Thyroid gland (tissue), 7 donors: ENCODE measurements around a stretch of chr16.

GRCh38 chr16:29811400-29811753 is 616 bp upstream of the PRRT2 start:
- PRO-cap, 2 experiments: peak in 2 of 2 experiments; most common plus-strand start chr16:29811452 (in 1)
- RAMPAGE, long total RNA, 5 experiments: no peak in any of the 5 experiments

- PRO-cap, 2 experiments: no peak in any of the 2 experiments
- RAMPAGE, long total RNA, 5 experiments: no peak in any of the 5 experiments
Observed at GRCh38 chr16:29821749-29822159, 1.5 kb downstream of the MVP start.

GRCh38 chr16:29926393-29927016 is 479 bp upstream of the KCTD13 start:
- PRO-cap, 2 experiments: peak in 2 of 2 experiments; most common plus-strand start chr16:29926556 (in 1); most common minus-strand start chr16:29926540 (in 1)
- RAMPAGE, long total RNA, 5 experiments: no peak in any of the 5 experiments

DNA sequence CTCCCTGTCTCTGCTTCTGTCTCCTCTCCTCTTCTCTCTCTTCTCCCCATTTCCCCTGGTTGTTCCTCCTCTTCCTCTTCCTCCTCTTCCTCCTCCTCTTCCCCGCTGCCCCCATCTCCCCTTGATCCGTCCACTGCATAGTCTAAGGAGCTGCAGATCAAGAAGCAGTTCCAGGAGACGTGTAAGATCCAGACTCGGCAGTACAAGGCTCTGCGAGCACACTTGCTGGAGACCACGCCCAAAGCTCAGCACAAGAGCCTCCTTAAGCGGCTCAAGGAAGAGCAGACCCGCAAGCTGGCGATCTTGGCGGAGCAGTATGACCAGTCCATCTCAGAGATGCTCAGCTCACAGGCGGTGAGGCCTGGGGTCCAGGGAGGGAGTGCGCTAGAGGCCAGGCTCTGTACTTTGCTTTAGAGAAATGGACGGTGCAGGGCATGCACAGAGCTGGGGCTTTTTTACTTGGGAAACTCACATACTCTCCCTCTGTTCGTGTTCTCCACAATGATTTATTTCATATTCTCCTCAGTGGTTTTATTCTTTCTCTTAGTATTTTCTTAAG is 5.9 kb downstream of the HIRIP3 start:
- PRO-cap, 2 experiments: no peak in any of the 2 experiments
- RAMPAGE, long total RNA, 5 experiments: no peak in any of the 5 experiments

GRCh38 chr16:30063844-30064869 is 1.4 kb upstream of the ALDOA start:
- PRO-cap, 2 experiments: peak in 2 of 2 experiments; most common plus-strand start chr16:30064184 (in 2); most common minus-strand start chr16:30064092 (in 2)
- RAMPAGE, long total RNA, 5 experiments: start-site peak on the plus strand in 5 of 5 experiments, at chr16:30064151-30064480 at its widest, 33 to 1,380 reads per replicate

GRCh38 chr16:30065921-30066247 is 324 bp downstream of the ALDOA start:
- PRO-cap, 2 experiments: peak in 2 of 2 experiments; most common plus-strand start chr16:30066120 (in 1); most common minus-strand start chr16:30066080 (in 1)
- RAMPAGE, long total RNA, 5 experiments: no peak in any of the 5 experiments

DNA sequence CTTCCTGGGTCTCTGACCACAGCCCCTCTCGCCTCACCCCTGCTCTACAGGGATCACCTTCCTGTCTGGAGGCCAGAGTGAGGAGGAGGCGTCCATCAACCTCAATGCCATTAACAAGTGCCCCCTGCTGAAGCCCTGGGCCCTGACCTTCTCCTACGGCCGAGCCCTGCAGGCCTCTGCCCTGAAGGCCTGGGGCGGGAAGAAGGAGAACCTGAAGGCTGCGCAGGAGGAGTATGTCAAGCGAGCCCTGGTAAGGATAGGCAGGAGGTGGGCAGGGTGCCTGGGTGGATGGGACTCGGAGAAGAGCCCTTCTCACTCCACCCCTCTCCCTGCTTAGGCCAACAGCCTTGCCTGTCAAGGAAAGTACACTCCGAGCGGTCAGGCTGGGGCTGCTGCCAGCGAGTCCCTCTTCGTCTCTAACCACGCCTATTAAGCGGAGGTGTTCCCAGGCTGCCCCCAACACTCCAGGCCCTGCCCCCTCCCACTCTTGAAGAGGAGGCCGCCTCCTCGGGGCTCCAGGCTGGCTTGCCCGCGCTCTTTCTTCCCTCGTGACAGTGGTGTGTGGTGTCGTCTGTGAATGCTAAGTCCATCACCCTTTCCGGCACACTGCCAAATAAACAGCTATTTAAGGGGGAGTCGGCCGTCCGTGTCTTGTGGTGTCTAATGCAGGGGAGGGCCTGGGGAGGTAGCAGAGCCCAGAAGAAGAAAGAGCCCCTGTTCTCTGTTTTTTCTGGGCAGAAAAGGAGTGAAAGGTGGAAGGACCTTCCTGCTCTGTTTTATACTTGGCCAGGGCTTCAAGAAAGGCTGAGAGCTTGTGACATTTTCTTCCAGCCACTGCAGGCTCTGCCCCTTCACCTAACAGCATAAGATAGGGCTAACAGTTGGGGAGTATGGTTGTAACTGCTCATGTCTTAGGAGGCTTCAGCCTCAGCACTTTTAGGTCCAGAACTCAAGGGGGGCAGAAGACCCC is 4.5 kb downstream of the ALDOA start:
- PRO-cap, 2 experiments: no peak in any of the 2 experiments
- RAMPAGE, long total RNA, 5 experiments: no peak in any of the 5 experiments

DNA sequence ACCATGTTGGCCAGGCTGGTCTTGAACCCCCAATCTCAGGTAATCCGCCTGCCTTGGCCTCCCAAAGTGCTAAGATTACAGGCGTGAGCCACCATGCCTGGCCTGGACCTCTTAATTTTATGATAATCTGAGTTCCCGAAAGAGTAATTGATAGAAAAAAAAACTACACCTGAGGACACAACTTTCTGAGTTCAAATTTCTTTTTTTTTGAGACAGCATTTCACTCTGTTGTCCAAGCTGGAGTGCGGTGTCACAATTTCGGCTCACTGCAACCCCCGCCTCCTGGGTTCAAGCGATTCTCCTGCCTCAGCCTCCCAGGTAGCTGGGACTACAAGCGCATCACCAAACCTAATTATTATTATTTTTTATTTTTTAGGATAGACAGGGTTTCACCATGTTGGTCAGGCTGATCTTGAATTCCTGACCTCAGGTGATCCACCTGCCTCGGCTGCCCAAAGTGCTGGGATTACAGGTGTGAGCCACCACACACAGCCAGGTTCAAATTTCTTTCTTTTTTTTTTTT is 2.7 kb upstream of the PPP4C start:
- PRO-cap, 2 experiments: no peak in any of the 2 experiments
- RAMPAGE, long total RNA, 5 experiments: no peak in any of the 5 experiments

DNA sequence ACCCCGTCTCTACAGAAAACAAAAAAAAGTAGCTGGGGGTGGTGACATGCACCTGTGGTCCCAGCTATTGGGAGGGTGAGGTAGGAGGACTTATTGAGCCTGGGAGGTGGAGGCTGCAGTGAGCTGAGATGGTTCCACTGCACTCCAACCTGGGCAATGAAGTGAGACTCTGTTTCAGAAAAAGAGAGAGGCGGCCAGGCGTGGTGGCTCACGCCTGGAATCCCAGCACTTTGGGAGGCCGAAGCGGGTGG is 25.5 kb downstream of the CD2BP2 start:
- PRO-cap, 2 experiments: no peak in any of the 2 experiments
- RAMPAGE, long total RNA, 5 experiments: no peak in any of the 5 experiments

DNA sequence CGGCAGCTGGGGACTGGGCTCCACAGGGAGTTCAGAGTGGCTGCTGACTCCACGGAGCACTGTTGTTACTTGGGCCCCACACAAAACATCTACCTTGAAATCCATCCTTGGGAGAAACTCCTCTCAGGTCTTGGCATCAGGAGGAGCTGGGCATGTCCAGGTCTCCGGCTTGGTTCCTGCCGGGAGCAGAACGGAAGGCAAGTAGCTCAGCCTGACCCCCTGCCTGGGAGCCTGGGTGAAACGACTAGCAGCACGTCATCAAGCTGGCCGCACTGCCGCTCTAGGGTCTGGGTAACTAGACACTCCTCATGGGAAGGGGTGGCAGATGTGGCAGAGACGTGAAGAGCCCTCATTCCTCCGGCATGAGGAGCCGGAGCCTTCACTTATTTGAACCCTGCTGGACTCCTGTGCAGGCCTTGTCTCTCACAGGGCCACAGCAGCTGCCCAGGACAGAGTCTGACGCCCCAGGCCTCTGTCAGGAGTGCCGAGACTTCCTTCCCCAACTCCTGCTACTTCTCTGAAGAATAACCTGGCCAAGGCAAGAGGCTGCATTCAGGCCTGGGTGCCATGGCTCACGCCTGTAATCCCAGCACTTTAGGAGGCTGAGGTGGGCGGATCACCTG is 7.5 kb downstream of the CD2BP2 start:
- PRO-cap, 2 experiments: no peak in any of the 2 experiments
- RAMPAGE, long total RNA, 5 experiments: no peak in any of the 5 experiments

DNA sequence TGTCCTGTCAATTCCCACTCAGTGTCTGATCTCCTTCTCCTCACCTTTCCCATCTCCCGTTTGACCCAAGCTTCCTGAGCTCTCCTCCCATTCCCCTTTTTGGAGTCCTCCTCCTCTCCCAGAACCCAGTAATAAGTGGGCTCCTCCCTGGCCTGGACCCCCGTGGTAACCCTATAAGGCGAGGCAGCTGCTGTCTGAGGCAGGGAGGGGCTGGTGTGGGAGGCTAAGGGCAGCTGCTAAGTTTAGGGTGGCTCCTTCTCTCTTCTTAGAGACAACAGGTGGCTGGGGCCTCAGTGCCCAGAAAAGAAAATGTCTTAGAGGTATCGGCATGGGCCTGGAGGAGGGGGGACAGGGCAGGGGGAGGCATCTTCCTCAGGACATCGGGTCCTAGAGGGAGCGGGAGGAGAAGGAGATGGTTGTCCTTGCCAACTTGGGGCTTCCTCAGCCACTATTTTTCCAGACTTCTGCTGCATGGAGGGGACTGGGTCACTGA is 1.8 kb upstream of the TBC1D10B start:
- PRO-cap, 2 experiments: no peak in any of the 2 experiments
- RAMPAGE, long total RNA, 5 experiments: no peak in any of the 5 experiments

DNA sequence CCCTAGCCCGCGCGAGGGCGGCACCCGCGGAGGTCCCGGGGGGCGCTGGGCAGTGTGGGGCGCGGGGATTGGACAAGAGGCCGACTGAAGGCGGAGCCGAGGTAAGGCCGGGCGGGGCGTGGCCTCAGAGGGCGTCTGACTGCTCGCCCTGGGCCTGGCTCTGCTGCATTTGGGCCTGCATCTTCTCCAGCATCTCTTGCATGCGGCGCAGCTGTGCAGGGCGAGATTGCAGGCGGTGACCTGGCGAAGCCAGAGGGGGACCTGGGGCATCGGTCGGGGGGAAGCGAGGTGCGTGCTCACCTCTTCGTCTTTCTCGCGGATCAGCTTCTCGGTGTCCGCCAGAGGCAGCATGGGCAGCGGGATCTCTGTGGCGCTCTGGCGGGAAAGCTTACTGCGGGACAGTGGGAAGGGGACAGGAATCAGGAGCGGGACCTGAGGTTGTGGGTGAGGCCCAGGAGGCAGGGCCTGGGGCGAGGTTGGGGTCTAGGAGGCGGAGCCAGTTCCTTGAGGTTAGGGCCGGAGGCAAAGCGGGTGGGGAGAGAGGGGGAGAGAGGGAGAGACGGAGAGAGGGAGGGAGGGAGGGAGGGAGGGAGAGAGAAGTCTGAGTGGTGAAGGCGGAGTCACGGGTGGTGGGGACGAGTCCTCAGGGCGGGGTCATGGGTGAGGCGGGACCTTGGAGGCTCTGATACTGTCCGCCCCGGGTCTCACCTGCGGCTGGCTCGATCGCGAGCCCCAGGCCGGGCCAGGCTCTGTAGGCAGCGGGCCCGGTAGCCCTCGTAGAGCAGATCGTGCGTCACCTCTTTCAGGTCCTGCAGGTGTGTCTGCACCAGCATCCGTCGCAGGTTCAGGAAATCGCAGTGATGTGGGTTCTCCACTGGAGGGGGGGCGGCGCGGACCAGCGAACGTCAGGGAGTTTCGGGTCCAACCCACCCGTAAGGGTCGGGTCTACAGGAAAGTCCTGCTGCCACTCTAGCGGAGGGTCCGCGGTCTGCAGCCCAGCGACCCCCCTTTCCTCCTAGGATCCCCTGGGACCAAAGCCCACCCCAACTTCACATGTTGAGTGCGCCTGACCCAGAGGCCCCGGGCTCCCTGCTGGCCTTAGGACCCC is 3.7 kb downstream of the SEPTIN1 start:
- PRO-cap, 2 experiments: peak in 2 of 2 experiments; most common plus-strand start position 134 of the sequence (in 2); most common minus-strand start position 607 of the sequence (in 1)
- RAMPAGE, long total RNA, 5 experiments: start-site peak on the plus strand in 3 of 5 experiments, centred at positions 138 to 193 of the sequence, 16 to 59 reads per replicate; start-site peak on the minus strand in 2 of 5 experiments, centred at positions 402 to 528 of the sequence, 8 to 9 reads per replicate

DNA sequence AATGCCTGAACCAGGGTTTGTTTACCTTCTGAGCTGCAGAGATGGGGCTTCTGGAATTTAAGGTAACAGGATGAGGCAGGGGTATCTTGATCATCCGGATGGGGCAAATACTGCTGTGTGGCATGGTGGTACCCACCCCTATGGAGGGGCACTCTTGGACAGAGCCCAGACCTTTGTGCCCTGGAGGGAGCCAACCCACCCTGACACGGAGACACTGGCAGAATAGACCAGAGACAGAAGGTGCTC is 4.3 kb downstream of the ZNF48 start:
- PRO-cap, 2 experiments: no peak in any of the 2 experiments
- RAMPAGE, long total RNA, 5 experiments: no peak in any of the 5 experiments

- PRO-cap, 2 experiments: no peak in any of the 2 experiments
- RAMPAGE, long total RNA, 5 experiments: no peak in any of the 5 experiments
Observed at GRCh38 chr16:30510213-30510887, 16.0 kb downstream of the ZNF768 start.

DNA sequence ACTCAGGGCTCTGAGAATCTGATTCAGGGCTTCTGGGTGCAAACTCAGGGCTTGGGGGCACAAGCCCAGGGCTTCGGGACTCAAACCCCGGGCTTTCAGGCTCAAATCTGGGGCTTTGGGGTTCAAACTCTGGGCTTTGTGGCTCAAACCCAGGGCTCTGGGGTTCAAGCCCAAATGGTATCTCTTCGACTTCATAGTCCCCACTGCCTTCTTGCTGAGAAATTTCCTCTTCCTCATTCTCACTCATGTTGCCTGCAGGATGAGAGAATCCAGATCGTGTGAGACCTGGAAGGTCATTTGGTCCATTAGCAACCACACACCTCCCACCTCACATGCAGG is 597 bp downstream of the ZNF768 start:
- PRO-cap, 2 experiments: no peak in any of the 2 experiments
- RAMPAGE, long total RNA, 5 experiments: no peak in any of the 5 experiments

- PRO-cap, 2 experiments: peak in 2 of 2 experiments; most common plus-strand start chr16:30610550 (in 1)
- RAMPAGE, long total RNA, 5 experiments: no peak in any of the 5 experiments
Observed at GRCh38 chr16:30610428-30611050, 350 bp upstream of the ZNF689 start.

DNA sequence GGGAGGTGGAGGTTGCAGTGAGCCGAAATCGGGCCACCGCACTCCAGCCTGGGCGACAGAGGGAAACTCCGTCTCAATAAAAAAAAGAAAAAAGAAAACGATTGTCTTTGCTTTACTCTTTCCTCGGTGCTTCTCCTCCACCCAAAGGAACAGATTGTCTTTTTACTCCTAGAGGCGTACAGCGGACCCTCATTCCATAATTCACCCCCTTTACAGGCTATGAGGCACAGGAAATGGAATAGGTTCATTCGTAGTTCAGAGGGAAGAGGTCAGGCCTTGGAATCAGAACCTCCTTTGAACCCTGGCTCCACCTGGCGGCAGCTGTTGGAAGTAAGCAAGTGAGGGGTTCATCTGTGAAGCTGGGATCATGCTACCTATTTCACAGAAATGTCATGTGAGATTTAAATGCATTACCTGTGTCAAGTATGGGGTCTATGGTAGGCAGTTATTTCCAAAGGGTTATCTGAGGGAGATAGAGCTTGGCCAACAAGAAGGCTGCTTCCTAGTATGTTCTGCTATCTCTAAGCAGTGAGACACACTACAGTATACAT is 18.5 kb upstream of the ZNF689 start:
- PRO-cap, 2 experiments: no peak in any of the 2 experiments
- RAMPAGE, long total RNA, 5 experiments: no peak in any of the 5 experiments

DNA sequence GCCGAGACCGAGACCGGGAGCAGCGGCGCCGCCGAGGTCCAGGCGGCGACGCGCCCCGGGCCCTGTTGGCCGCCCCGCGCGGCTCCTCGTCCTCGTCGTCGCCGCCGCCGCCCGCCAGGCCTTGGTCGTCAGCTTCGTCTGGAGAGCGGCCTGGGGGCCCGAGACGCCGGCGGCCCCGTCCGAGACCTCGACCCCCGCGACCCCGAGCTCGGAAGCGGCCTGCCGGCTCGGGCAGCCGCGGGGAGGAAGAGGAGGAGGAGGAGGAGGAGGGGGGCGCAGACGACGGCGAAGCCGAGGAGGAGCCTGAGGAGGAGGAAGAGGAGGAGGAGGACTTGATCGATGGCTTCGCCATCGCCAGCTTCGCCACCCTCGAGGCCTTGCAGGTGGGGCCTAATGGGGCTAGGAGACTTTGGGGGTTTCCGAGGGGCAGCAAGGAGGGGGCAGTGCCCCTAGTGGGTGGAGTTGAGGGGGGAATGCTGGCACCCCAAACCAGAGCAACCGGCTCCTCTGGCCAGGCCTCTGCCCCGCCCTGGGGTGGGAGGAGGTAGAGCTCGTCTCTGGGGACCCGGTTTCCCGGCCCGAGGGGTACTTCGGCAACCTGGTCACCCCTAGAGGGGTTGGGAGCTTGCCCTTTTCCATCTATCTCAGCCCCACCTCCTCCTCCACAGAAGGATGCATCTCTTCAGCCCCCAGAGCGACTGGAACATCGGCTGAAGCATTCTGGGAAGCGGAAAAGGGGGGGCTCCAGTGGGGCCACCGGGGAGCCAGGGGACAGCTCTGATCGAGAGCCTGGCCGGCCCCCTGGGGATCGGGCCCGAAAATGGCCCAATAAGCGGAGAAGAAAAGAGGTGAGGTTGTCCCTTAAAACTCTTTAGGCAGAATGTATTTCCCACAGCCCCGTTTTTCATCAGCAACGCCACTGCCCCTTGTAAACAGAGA is 1.6 kb downstream of the FBRS start:
- PRO-cap, 2 experiments: peak in 2 of 2 experiments; most common plus-strand start position 65 of the sequence (in 1); most common minus-strand start position 100 of the sequence (in 1)
- RAMPAGE, long total RNA, 5 experiments: start-site peak on the plus strand in 1 of 5 experiments, centred at position 298 of the sequence, 32 reads per replicate

- PRO-cap, 2 experiments: no peak in any of the 2 experiments
- RAMPAGE, long total RNA, 5 experiments: no peak in any of the 5 experiments
Observed at GRCh38 chr16:30662272-30662734, 4.1 kb downstream of the FBRS start.

GRCh38 chr16:30663976-30665193 is 6.2 kb downstream of the FBRS start:
- PRO-cap, 2 experiments: no peak in any of the 2 experiments
- RAMPAGE, long total RNA, 5 experiments: start-site peak on the plus strand in 1 of 5 experiments, at chr16:30664582-30664852 at its widest, 15 reads per replicate